ENCODE measurements around the genes PAH and UQCC6.

GRCh38 chr12:101823687-101824531, 6.8 kb downstream of the GNPTAB start:
- RRBS, result no CpG with 5 or more reads among the region's 6 CpGs
CAGE:
- cytosol, long polyA plus RNA, result no peak
- long polyA plus RNA, result no peak
- nucleus, long polyA plus RNA, result no peak

- RRBS, result no CpG with 5 or more reads among the region's 15 CpGs
CAGE:
- cytosol, long polyA plus RNA, result no peak
- long polyA plus RNA, result no peak
- nucleus, long polyA plus RNA, result no peak
Observed at GRCh38 chr12:102060857-102061556, 784 bp downstream of the WASHC3 start.

DNA sequence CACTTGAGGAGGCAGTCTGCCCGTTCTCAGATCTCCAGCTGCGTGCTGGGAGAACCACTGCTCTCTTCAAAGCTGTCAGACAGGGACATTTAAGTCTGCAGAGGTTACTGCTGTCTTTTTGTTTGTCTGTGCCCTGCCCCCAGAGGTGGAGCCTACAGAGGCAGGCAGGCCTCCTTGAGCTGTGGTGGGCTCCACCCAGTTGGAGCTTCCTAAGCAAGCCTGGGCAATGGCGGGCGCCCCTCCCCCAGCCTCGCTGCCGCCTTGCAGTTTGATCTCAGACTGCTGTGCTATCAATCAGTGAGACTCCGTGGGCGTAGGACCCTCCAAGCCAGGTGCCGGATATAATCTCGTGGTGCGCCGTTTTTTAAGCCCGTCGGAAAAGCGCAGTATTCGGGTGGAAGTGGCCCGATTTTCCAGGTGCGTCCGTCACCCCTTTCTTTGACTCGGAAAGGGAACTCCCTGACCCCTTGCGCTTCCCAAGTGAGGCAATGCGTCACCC, 115.5 kb upstream of the PMCH start:
- RRBS, result no CpG with 5 or more reads among the region's 22 CpGs
CAGE:
- cytosol, long polyA plus RNA, result no peak
- long polyA plus RNA, result no peak
- nucleus, long polyA plus RNA, result no peak

- RRBS, result no CpG with 5 or more reads among the region's 32 CpGs
CAGE:
- cytosol, long polyA plus RNA, result no peak
- long polyA plus RNA, result no peak
- nucleus, long polyA plus RNA, result no peak
Observed at GRCh38 chr12:102917037-102917937, at the start of gene PAH. PAH (minus strand) TSS chr12:102917244.

CAGE:
- cytosol, long polyA plus RNA, result no peak
- long polyA plus RNA, result no peak
- nucleus, long polyA plus RNA, result no peak
Observed at GRCh38 chr12:102921370-102921709, 4.3 kb upstream of the PAH start.

DNA sequence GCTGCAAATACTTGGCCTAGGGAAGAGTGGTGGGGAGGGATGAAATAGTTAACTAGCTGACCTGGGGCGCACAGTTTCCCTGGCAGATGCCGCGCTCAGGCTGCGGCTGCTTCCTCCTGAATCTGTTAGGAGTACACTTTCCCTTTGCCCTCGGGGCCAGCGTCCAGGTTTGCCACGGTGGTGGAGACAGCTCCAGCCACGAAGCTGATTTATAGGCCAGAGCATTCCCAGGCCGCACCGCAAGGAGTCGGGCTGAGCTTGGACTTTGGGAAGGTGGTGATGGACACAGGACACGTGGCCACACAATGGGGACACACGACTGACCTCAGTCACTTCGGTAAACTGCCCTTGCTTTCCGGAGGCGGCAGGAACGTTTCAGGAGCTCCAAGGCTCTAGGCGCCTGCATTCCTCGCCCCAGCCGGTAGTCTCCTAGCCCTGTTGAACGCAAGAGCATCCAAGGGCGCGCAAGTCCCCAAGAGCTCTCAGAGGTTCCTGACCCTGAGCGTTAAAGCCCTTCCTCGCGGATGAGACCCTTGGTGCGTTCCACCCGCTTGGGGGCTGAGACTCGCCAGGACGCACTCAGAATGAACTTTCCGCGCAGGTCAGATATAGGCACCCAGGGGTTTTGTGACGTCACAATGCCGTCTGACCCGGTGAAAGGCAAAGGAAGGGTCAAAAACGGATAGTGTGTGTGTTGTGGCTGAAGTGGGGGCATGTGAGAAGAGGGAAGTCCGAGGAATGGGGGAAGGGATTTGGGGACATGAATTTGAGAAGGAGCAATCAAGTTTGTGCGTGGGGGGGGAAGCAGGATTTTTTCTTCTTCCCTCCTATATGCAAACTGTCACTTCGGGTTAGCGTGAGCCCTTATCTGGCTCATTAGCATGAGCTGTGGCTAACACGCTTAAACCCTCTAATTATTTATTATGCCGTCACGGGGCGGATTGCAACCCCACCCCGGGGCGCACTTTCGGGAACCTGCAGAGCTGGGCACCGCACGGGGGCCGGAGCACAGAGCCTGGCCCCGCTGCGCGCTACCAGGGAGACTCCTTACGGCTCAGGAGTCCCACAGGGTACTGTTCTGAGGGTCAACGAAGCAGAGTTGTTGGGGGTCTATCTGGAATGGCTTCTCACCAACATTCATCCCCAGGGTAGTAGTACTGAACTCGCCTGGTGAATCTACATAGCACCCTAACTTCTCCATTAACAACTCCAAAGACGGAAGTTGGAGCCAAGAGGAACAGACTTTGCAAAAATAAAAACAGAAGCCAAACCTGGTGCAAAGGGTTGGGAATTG, 6.8 kb upstream of the ASCL1 start:
- RRBS, result 3% methylated on average over 12 of the region's 57 CpGs
CAGE:
- cytosol, long polyA plus RNA, result no peak
- long polyA plus RNA, result no peak
- nucleus, long polyA plus RNA, result no peak

GRCh38 chr12:103301955-103302817, 193.6 kb downstream of the C12orf42 start:
- RRBS, result 3% methylated on average over 18 of the region's 41 CpGs
CAGE:
- cytosol, long polyA plus RNA, result no peak
- long polyA plus RNA, result no peak
- nucleus, long polyA plus RNA, result no peak

DNA sequence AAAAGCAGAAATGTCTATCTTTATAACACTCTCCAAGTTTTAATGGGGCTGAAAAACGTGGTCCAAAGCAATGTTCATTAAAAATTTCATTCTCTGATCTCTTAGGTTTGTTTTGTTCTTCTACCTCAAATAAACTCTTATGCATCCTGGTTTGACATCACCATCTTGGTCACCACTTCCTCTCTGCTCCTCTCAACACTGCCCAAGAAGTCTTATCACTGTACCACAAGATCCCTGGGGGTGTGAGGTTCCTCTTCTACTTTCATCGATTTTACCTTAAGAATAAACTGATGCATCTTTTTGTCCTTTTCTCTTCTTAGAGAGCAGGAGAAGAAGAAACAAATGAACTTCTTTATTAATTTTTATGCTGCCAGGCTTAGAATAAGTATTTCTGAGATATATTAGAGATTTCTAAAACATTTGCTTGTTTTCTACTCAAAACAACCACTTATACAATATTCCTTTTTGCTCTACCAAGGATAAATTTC, 40.3 kb downstream of the C12orf42 start:
- RRBS, result no CpG with 5 or more reads among the region's 2 CpGs
CAGE:
- cytosol, long polyA plus RNA, result no peak
- long polyA plus RNA, result no peak
- nucleus, long polyA plus RNA, result no peak

DNA sequence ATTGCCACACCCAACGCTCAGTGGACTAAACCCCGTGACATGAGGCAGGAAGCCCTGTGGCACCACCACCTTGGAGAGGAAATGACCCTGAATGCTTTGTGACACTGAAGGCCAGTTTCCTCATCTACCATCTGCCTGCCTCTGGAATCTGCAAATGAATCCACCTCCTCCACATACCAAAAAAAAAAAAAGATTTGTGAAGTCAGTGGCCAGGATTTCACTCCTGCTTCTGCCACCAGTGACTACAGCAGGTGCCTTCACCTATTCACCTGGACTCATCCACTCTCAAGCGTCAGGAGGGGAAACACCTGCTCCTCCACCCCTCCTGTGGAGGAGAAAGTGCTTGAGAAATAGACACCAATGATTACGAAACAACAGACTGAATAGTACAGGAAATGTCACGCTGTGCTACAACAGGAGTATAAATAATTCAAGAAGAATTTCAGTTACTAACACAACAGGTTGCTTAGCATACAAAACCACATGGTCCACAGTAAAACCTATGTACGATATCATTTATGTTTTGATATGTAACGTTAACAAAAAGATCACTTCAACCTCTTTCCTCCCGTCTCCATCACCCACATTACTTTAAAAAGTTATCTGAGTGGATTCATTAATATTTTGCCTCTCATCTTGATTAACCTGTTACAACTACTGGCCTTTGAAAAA, 41.3 kb downstream of the NT5DC3 start:
- RRBS, result no CpG with 5 or more reads among the region's 8 CpGs
CAGE:
- cytosol, long polyA plus RNA, result no peak
- long polyA plus RNA, result no peak
- nucleus, long polyA plus RNA, result no peak

GRCh38 chr12:103925182-103925764, 4.9 kb upstream of the HSP90B1 start:
- RRBS, result no CpG with 5 or more reads among the region's 4 CpGs
CAGE:
- cytosol, long polyA plus RNA, result no peak
- long polyA plus RNA, result no peak
- nucleus, long polyA plus RNA, result no peak

GRCh38 chr12:103956841-103957712, at the start of gene UQCC6:
UQCC6 (minus strand) TSS chr12:103957215.
- RRBS, result no CpG with 5 or more reads among the region's 48 CpGs
CAGE:
- cytosol, long polyA plus RNA, result no peak
- long polyA plus RNA, result no peak
- nucleus, long polyA plus RNA, result no peak

DNA sequence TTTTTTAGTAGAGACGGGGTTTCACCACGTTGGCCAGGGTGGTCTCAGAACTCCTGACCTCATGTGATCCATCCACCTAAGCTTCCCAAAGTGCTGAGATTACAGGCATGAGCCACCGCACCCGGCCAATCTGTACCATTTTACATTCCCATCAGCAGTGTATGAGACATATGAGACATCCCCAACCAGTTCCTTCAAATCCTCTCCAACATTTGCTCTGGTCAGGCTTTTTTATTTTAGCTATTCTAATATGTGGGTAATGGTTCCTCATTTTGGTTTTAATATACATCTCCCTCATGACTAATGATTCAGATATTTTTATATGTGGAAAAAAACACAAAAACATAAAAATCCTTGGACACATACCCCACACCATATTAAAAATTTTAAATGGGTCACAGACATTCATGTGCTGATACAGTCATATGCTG, 3.2 kb upstream of the UQCC6 start:
- RRBS, result no CpG with 5 or more reads among the region's 4 CpGs
CAGE:
- cytosol, long polyA plus RNA, result no peak
- long polyA plus RNA, result no peak
- nucleus, long polyA plus RNA, result no peak

GRCh38 chr12:104055914-104056536, 6.0 kb upstream of the GLT8D2 start:
- RRBS, result no CpG with 5 or more reads among the region's 4 CpGs
CAGE:
- cytosol, long polyA plus RNA, result no peak
- long polyA plus RNA, result no peak
- nucleus, long polyA plus RNA, result no peak

DNA sequence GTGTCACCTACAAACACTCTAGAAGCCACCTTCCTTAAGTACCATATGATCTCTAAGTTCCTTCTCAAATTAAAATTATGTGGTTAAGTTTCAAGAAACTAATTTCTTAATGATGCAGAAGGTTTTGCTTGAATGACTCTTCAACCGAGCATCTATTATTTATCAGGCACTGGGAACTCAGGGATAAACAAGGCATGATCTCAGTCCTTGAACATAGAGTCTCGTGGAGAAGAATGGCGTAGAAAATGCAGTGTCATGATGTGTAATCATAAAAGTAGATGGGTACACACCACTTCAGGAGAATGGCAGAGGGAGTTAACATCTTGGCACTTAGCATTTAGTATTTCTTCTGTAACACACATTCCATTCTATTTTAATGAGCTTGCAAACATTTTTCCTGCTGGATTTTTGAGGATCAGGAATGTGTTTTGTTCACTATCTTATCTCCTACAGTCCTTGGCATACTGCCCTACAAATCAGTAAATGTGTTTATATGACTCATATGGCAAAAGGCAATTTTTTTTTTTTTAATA, 3.8 kb downstream of the TXNRD1 start:
- RRBS, result no CpG with 5 or more reads among the region's 3 CpGs
CAGE:
- cytosol, long polyA plus RNA, result no peak
- long polyA plus RNA, result no peak
- nucleus, long polyA plus RNA, result no peak

DNA sequence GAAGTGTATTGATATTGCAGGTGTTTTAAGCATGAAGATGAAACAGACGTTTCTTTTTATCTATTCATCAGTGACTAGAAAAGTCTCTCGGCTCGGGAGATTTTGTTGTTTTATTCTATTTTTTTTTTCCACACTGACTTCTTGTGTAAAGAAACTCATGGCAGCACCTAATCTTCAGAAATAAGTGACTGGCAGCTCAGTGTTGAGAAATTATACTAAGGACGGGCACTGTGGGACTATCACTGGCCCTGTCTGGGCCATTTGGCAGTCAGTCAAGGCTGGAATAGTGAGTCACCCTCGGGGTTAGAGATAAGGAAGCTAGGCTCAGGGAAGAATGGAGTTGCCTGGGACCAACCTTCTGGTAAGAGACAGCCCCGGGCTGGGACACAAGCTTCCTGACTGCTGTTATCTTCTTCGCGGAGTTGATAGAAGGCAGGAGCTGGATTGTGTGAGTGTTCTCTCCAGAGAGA, 48.3 kb upstream of the CHST11 start:
- RRBS, result no CpG with 5 or more reads among the region's 8 CpGs
CAGE:
- cytosol, long polyA plus RNA, result no peak
- long polyA plus RNA, result no peak
- nucleus, long polyA plus RNA, result no peak

DNA sequence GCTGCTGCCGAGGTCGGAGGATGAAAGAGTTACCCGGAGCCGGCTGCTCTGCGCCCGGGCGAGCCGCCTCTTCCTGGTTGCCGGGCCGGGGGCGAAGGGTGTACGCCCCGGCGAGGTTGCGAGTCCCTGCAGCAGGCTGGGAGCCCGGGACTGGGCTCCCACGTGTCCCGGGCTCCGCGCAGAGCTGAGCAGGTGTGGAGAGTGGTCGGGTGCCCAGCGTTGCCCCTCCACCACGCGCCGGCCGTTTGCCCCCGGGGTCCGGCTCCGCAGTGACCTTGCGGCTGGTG, 1.1 kb downstream of the CHST11 start:
- RRBS, result 2% methylated on average over 14 of the region's 30 CpGs
CAGE:
- cytosol, long polyA plus RNA, result no peak
- long polyA plus RNA, result no peak
- nucleus, long polyA plus RNA, result no peak

DNA sequence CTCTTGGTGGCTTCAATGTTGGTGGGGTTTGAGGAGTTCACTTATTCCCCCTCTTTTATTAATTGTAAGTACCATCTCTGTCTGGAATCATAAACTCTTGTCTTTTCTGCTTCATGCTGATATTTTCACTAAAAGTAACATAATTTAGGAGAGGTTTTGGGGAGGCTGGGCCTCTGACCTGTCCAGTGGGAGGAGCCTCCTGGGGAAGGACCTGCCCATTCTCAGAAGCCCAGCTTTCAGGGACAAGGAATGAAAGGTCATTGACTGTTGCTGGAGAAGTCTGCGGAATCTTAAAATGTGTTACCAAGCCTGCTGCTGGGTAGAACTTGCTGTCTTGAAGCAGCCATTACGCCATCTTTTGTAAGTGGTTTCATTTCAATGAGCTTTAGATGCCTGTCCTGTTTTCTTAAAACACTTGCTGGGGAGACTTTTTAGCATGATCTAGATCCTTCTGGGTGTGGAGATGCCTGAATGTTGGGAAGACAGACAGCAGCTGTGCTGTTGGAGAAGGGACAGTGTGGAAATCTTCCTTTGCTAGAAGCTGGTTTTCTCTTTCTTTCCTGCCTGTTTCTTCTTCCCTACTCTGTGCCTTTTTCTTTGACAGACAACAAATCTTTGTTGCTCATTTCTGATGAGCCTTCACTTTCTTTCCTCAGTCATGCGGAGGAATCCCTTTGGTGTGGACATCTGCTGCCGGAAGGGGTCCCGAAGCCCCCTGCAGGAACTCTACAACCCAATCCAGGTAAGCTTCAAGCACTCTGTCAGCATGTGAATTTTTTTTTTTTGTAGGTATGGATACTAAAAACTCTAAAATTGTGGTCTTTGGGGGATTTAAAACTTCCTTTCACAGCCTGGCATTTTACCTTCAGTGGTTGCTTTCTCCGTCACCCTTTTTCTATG, 144.8 kb downstream of the CHST11 start:
- RRBS, result no CpG with 5 or more reads among the region's 6 CpGs
CAGE:
- cytosol, long polyA plus RNA, result no peak
- long polyA plus RNA, result no peak
- nucleus, long polyA plus RNA, result no peak

DNA sequence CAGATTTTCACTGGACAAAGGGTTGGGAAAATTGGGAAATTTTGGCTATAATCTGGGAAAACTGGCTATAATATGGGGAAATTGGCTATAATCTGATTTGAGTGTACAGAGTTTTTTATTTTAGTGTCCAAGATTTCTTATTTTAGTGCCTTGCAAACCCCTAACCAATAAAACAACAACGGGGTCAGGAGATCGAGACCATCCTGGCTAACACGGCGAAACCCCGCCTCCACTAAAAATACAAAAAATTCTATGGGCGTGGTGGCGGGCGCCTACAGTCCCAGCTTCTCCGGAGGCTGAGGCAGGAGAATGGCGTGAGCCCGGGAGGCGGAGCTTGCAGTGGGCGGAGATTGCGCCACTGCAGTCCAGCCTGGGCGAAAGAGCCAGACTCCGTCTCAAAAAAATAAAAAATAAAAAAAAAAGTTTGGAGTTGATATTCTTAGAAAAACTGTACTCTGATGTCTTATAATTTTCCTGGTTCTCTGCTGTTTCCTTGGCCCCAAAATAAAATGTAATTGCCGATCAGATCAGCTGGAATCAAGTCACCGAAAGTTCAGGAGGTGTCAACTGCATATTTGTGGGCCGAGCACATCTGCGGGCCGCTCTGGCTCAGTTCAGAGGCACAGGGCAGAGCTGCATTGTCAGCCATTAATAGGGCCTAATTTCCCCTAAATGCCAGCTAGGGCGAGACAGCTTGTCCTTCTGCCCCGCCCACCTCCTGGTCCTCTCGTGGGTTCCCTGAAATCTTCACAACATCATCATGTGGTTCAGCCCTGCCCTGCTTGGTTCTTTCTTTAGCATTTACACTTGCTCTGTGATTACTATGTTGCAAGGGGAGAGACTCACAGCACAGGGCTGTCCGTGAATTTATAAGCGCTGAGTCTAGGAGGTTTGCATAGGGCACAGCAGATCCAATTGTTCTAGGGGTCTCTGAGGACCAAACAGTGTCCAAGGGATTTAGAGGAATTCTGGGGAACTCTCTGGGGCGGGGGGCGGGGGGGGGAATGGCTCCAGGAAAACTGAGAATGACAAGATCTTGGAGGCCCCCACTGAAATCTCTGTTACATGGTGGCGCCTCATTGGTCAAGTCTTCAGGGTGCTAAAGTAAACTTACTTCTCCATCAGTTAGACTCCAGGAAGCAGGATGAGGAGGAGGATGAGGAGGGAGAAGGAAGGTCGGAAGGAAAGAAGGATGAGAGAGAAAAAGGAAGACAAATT, 148.8 kb downstream of the CHST11 start:
- RRBS, result no CpG with 5 or more reads among the region's 30 CpGs
CAGE:
- cytosol, long polyA plus RNA, result no peak
- long polyA plus RNA, result no peak
- nucleus, long polyA plus RNA, result no peak

- RRBS, result no CpG with 5 or more reads among the region's 3 CpGs
CAGE:
- cytosol, long polyA plus RNA, result no peak
- long polyA plus RNA, result no peak
- nucleus, long polyA plus RNA, result no peak
Observed at GRCh38 chr12:104649276-104650466, 192.9 kb downstream of the CHST11 start.

GRCh38 chr12:105025023-105025369, 38.9 kb downstream of the NOPCHAP1 start:
- RRBS, result no CpG with 5 or more reads among the region's 2 CpGs
CAGE:
- cytosol, long polyA plus RNA, result no peak
- long polyA plus RNA, result no peak
- nucleus, long polyA plus RNA, result no peak

All from IMR-90 (cell line).